Mesenchymal stem cell of Wharton's jelly (primary cell): ENCODE data around the genes POU2AF1, FDXACB1 and PLET1.

DNA sequence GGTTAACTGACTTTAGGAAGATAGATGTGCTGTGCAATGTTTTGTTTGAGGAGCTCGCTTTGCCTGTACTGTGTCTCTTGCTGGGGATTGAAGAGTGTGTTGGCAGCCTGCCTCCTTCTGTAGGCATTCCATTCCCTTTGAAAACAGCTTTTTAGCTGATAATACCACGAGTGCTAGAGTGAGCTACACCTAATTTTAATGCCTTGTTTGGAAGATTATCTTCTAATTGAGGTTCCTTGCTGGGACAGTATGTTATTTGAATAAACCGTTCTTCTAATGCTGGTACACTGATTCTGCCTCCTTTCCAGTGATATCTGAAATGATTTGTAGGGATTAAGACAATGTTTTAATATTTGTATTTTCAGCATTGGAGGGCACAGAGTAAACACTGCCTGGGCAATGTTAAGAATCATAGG, 7.3 kb downstream of the DDX10 start:
- CAGE, long polyA plus RNA: no peak

DNA sequence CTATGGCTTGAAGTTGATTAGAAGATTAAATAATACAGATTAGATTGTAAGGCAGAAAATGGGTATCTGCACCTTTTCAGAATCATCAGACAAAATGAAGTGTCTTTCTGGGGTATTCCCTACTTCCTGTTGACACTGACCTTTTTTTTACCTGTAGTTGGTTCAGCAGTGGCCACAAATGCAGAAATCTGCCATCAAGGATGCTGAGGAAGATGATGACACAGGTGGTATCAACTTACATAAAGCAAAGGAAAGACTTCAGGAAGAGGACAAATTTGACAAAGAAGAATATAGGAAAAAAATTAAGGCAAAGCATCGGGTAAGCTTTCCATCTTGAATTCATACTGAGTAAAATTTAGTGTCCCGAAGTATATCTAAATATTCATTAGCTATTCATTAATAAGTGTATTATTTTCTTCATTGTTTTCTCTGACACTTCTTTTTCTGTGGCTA, 176.3 kb downstream of the DDX10 start:
- CAGE, long polyA plus RNA: no peak

GRCh38 chr11:109940814-109941194, 152.4 kb upstream of the ZC3H12C start:
- CAGE, long polyA plus RNA: no peak

DNA sequence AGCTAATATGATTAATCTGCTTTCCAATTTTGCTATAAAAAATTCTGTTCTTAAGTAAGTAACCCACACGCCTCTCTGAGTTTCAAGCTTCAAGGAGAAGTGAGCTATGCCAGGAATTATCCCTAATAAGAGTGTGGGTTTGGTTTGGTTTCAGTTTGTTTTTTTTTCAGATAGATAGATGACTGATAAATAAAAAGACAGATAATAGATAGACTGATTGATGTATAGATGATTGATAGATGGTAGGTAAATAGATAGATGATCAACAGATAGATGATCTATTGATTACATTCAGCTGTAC, 29.6 kb upstream of the ZC3H12C start:
- CAGE, long polyA plus RNA: no peak

DNA sequence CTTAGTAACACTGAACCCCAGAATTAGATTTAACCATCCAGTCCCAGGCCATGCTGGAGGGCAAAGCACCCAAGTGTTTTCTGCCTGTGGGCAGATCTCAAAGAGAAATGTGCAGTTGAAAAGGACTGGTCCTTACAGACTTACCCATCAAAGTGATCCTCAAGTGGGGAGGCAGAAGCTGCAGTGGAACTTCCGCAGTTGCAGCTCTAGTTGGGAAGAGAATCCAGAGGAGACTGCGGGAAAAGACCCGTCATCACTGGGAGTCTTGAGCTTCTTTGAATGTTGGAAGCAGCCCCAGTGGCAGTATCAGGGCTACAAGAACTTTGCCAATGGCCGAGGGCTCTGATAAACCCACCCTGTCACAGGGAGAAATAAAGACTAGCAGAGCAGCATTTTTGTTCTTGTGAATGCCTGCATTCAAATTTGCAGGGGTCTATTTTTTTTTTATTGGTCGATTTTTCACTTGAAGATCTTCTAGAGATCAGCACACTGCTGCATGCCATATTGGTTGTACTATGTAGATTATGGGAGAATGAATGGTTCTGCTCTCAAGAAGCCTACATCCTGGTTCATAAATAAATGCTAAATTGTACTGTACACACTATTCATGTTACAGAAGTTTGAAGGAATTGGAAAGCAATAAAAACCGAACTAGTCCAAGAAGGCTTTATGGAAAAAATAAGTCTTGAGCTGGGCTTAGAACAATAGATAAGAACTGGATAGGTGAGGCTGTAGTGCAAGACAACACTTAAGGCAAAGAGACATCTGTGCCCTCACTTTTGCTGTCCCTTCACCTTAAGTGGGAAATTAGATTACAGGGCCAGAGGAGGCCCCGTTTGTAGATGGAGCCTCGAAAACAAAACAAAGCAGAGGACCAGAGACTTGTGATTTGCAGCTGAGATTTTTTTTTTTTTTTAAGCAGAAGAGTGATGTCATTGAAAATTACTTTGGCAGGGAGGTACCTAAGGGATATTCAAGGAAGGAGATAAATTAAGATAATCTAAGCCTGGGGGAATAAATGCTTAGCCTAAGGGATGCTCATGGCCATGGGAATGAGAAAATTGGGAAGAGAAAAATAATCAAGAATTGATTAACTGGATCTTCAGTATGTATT, 31.1 kb downstream of the ZC3H12C start:
- CAGE, long polyA plus RNA: no peak

- CAGE, long polyA plus RNA: no peak
Measured at GRCh38 chr11:110921677-110921960, 209.4 kb upstream of the ARHGAP20 start.

DNA sequence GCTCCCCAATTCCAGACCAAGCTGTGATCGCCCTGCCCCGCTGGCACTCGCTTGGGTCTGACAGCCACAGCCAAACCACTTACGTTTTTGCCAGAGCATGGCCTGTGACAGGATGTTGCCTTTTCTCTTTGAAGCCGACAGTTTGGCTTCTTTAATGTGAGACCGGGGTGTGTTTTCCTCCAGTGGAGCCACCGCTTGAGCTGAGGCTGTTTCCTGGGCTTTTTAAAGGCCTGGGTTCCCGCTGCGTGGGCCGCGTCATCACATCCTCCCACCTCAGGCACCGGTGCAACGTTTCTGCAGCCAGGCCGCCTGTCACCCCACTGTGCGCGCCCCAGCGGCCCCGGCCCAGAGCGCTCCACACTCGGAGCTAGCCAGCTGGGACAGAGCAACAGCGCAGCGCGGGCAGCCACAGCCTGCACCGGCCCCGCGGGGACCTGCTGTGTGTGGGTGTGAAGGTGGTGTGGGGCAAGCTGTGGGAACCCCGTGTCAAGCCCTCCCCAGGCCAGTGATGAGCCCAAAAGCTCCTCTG, at the start of gene POU2AF1:
TSS of gene POU2AF1 (minus strand) at position 197 of the 529 bp plus-strand sequence.
- CAGE, long polyA plus RNA: no peak

DNA sequence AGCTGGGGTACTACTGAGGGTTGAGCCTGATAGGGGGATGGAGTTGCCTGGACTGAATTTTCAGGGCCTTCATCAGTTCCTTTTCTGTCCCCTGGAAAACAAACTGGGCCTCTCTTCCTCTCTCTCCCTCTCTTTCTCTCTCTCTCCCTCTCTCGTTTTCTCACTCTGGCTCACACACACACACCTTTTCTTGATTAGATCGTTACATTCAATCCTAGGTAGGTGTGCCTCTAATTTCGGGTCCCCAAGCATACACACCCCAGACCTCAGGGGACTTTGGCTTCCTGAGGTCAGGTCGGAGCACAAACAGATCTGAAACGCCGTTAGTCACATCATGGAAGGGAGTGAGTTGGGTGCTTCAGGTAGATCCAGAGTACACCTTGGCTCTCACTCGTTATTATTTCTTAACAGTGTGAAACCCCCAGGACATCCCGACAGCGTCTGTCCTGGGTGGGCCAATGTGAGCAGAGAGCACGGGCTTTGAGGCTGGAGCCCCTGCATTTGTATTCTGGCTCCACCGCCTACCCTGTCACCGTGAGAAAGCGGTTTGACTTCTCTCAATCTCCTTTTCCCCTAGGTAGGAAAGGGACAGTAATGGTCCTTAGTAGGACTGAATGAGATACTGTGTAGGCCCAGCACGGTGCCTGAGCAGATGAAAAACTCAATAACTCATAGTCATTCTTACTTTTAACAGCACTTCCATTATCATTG, 37.3 kb upstream of the POU2AF1 start:
- CAGE, long polyA plus RNA: no peak

DNA sequence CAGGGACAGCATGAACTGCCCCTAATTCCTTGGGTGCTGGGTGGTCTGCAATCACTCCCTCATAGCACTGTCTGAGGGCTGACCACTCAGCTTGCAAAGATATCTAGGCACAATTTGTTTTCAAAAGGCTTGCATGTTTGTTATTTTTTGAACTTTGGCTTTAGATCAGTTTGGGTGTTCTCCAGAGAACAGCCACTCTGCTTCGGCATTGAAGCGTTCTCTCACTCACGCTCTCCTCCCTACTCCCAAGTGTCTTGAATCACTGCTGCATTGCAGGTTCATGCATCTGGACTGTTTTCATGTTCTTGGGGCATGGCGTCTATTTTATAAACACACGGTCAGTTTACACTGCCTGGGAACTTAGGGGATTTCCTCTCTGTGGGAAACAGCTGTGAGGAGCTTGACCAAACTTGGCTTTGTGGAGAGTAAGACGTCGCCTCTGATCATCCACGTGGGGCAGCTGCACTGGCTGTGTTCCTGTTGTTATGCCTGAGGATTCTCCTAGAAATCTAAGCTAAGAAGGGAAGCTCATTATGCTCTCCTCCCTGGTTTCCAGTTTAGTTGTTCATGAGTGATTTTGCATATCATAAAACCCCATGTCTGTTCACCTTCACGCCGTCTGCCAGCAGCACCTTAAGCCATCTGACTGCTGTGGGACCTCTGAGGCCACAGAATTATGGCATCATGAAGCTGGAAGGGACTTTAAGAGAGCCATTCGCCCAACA, 38.6 kb upstream of the POU2AF1 start:
- CAGE, long polyA plus RNA: no peak

DNA sequence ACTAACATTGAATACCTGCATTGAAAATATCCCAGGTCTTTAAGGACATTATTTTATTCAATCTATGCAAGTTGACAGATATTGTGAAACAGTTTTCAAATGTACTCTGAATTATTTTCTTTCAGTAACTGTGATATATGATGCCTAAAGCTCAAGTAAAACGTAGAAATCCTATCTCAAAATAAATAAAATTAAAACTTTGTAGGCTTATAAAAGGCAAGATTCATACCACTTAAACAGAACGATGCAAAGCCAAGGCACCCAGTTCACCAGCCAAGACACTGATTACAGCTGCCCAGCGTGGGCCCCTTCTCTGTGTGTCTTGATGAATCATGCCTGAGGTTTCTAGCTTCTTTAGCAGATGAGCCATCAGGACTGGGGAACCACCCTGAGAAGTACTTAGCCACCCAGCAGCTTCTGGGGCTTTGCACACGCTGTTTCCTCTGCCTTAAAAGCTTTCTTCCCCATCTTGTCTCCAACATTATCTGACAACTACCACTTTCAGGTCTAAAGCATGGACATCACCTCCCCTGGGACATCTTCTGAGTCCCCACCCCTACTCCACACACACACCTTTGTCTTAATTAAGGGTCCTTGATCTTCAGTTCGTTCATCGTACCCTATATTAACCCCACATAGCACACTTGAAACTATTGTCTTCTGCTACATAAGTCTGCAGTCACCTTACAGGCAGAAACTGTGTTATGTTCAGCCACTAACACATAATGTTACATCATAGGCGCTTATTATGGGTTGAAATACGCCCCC, 8.8 kb upstream of the LAYN start:
- CAGE, long polyA plus RNA: no peak

GRCh38 chr11:111626526-111627456, 24.5 kb downstream of the SIK2 start:
- CAGE, long polyA plus RNA: no peak

- CAGE, long polyA plus RNA: no peak
Measured at GRCh38 chr11:111733095-111733924, 32.9 kb downstream of the PPP2R1B start.

- CAGE, long polyA plus RNA: start-site peak on the plus strand at chr11:111879466-111879494, 14 and 38 reads in 2 replicates
Measured at GRCh38 chr11:111878744-111879679, at the start of gene FDXACB1. Gene FDXACB1, minus strand, starts transcription at chr11:111879165.

DNA sequence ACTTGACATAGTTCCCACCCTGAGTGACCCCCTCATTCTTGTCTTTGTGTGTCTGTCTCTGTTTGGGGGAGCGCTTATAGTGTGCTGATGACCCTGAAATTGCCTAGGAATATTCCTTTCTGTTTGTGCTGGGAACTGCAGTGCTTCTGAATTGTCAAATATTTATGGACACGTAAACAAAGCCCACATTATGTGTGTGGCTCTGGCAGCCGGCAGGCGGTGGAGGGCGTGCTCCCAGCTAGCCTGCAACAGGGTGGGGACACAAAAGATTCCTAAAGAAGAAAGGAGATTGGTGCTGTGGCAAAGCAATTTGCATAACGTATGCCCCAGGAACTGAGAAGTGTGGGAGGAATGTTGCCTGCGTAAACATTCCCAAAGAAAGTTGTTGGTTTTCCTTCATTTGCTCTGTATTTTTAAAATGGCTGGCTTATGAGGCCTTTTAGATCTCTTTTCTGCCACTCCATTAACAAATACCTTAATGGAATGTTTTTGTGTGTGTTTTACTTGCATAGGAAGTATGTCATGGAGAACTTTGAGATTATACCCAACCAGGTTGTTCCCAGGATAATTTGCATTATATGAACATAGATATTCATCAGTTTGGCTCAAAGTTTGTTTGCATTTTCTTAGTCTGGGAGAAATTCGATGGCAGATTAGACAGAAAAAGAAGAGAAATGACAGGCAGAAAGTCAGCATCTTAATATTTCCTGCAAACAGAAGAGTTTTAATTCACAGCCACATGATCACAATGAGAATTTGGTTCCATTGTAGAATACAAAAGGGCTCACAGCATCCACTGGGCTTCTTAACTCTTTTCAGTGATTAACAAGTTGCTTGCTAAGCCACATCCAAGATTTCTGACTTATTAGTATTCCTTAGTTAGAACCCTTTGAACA, 41.9 kb upstream of the DLAT start:
- CAGE, long polyA plus RNA: no peak

- CAGE, long polyA plus RNA: no peak
Measured at GRCh38 chr11:112075423-112075999, 1.4 kb downstream of the NKAPD1 start.

DNA sequence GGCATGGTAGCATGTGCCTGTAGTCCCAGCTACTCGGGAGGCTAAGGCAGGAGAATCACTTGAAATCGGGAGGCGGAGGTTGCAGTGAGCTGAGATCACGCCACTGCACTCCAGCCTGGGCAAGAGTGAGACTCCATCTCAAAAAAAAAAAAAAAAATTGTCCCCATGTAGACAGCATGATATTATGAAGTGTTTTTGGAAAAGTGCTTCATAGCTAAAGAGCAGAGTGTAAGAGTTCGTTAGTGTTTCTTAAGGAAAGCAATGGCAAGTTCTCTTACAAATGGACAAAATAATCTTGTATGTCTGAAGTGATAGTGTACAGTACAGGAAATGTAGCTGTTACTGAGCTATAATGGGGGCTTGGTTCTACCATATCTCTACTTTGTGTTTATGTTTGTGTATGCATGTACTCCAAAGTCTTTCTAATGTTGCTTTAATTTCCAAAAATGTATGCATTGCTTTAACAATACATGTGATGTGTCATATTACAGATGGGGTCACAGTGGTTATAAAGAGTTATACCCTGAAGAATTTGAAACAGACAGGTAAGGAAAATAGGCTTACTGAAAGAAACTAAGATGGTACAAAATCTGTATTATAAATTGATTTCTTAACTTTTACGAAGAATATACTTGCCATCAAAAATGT, 4.9 kb downstream of the TIMM8B start:
- CAGE, long polyA plus RNA: no peak

DNA sequence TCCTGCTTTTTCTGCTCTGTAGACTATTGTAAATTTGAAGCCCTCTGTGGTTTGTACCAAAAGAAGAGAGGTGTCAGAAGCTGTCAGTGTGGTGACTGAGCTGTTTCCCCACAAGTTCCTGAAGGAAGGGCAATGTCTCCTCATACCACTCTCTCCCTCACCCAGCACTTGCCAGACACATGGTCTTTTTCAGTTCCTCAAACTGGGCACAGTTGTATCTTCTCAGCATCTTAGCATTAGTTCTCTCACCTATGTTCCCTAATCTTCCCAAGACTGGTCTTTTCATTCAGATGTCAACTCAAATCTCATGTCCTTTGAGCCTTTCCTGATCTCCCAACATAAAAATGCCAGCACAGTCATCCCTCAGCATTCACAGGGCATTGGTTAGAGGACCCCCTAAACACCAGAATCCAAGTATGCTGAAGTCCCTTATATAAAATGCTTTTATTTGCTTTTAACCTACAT, 4.4 kb downstream of the BCO2 start:
- CAGE, long polyA plus RNA: no peak

DNA sequence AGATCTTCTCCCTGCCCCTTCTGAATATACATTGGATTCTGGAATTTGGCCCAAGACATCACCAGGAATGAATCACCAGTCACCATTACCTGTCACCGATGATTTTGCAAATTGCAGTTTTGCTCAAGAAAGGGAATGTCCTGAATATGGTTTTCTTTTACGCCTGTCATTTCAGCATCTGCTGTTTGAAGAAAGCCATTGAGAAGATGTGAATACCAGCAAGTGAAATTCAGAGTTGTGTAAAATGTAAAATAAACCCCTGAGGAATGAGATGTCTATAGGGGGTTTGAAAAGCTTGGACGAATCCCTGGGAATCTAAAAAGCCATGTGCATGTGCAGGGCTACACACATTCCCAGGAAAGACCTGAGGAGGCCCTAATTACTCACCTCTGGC, at the start of gene PLET1:
TSS of gene PLET1 (minus strand) at position 171 of the 394 bp plus-strand sequence.
- CAGE, long polyA plus RNA: no peak

- CAGE, long polyA plus RNA: no peak
Measured at GRCh38 chr11:112524721-112525047, 264.0 kb upstream of the PLET1 start.

- CAGE, long polyA plus RNA: no peak
Measured at GRCh38 chr11:112658441-112659118, 302.6 kb upstream of the NCAM1 start.